GM12878 (cell line): ENCODE measurements around the gene EPGN.

DNA sequence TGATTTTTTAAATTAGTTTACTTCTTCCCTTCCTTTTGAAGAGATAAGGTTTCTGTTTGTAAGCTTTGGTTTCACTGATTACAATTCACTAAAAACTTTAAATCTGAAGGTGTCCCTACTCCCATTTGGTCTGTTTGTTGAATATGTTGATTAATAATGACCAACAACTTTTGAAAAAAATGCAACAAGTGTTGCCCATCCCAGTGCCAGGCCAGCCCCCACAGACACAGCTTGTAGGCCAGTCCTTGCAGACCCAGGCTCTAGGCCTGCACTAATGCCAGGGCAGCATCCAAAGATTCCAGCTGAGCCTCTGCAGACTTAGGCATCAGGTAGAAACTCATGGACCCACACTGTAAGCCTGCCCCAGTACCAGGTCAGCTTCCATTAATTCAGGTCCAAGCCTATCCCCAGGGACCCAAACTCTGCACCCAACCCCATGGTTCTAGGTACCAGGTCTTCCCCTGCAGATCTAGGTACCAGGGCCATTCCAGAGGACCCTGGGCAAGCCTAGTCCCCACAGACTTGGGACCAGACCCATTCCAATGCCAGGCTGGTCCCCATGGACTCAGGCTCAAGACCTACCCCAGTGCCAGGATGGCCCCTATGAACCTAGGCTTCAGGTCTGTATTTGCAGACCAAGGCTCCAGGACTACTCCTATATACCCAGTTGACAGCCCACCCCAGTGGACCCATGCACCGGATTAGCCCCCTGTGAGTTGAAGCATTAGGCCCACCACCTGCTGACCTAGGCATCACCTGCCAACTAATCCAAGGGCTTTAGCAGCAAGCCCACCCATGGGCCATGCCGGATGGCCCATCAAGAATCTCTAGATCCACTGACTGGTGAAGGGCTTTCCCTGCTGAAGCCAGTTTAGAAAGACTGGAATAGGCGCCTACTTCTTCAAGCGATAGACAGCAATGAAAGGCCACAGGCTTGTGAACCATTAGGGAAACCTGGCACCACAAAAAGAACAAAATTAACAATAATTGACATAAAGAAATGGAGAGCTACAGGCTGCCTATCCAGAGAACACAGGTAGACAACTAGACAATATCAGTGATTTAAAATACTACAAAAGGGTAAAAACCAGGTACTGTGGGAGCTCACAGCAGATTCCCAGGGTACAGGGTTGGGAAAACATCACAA is 8.9 kb downstream of the MTHFD2L start:
- RAMPAGE, long total RNA = no peak
- RRBS, 2 experiments = 100% methylated on average over 2 of the region's 4 CpGs; no CpG with 5 or more reads in 1 of the 2 experiments
CAGE:
- cytosol, long polyA minus RNA = no peak
- cytosol, long polyA plus RNA = no peak
- long polyA plus RNA = no peak
- nucleolus, long total RNA = no peak
- nucleus, long polyA plus RNA = no peak
- nucleus, long total RNA = no peak

DNA sequence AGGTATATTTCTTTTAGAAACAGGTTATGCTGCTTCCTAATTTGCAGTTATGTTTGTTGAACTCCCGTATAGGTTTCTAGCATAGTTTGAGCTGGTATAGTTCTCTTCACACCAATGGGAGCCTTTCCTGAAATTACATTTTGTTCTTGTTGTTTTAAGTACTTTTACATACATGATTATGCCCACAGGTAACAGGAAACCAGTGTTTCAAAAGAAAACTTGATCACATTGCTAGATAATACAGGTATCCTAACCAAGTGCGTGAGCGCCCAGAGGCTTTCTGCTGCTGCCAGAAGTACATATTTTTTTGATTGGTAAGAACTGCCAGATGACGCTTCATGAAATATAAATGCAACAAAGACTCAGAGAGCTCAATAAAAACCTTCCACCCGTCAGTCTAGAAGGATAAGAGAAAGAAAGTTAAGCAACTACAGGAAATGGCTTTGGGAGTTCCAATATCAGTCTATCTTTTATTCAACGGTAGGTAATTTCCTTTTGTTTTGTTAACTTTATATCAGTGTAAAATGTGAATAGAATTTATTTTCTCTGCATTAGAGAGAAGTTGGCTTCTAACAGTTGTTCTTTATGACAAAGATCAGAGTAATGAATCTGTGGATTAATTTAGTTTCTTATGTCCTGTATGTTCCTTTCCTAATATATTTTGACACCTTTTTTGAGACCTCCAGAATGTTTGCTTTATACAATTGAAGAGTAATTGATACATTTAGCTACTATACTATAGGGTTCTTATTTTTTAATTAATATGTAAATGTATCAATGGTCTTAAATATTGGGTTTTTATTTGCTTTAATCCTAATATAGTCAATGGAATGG is at the start of gene EPGN:
EPGN (plus strand) TSS at position 374 of the 834 bp plus-strand sequence.
- RAMPAGE, long total RNA = no peak
- RRBS, 2 experiments = no CpG with 5 or more reads among the region's 6 CpGs
CAGE:
- cytosol, long polyA minus RNA = no peak
- cytosol, long polyA plus RNA = no peak
- long polyA plus RNA = no peak
- nucleolus, long total RNA = no peak
- nucleus, long polyA plus RNA = no peak
- nucleus, long total RNA = no peak

DNA sequence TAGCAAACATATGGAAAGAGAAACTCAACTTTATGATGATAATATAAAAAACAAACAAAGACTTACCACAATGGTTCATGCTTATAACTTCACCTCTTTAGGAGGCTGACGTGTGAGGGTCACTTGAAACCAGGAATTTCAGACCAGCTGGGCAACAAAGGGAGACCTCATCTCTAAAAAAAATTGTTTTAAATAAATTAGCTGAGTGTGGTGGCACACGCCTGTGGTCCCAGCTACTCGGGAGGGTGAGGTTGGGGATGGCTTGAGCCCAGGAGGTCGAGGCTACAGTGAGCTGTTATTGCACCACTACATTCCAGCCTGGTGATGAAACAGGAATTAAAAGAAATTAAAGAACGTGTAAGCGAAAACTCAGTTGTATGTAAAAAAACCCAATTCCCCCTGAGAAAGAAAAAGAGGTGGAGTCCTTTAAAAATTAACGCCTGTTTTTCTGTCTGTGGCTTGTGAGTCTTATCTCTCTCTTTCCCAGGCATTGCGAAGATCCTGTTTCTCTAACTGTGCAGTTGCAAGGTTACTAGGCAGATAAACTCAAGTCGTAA is 21.9 kb downstream of the EPGN start:
- RAMPAGE, long total RNA = no peak
- RRBS, 2 experiments = no CpG with 5 or more reads among the region's 9 CpGs
CAGE:
- cytosol, long polyA minus RNA = no peak
- cytosol, long polyA plus RNA = no peak
- long polyA plus RNA = no peak
- nucleolus, long total RNA = no peak
- nucleus, long polyA plus RNA = no peak
- nucleus, long total RNA = no peak

DNA sequence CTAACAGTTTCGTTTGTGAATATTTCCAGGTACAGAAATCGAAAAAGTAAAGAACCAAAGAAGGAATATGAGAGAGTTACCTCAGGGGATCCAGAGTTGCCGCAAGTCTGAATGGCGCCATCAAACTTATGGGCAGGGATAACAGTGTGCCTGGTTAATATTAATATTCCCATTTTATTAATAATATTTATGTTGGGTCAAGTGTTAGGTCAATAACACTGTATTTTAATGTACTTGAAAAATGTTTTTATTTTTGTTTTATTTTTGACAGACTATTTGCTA is 19.7 kb downstream of the EREG start:
- RAMPAGE, long total RNA = no peak
- RRBS, 2 experiments = no CpG with 5 or more reads among the region's 4 CpGs
CAGE:
- cytosol, long polyA minus RNA = no peak
- cytosol, long polyA plus RNA = no peak
- long polyA plus RNA = no peak
- nucleolus, long total RNA = no peak
- nucleus, long polyA plus RNA = no peak
- nucleus, long total RNA = no peak

DNA sequence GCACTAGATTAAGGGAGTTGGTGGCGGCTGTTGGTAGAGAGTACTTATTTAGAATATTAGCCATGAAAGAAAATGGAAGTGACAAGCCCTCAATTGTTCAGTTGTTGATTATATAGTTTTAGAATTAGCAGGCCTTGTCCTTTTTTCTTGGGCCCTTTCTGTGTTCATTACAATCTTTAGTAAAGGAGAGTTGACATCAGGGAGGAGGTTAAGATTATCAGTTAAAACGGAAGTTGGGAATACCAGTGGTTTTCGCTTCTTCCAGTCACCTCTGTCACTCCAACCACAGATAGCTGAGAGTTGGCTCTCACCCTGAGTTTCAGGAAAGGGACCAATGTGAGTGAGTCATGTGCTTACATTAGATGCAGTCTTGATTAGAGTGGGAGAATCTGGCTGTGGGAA is 29.7 kb downstream of the EREG start:
- RAMPAGE, long total RNA = no peak
- RRBS, 2 experiments = no CpG with 5 or more reads among the region's 3 CpGs
CAGE:
- cytosol, long polyA minus RNA = no peak
- cytosol, long polyA plus RNA = no peak
- long polyA plus RNA = no peak
- nucleolus, long total RNA = no peak
- nucleus, long polyA plus RNA = no peak
- nucleus, long total RNA = no peak

DNA sequence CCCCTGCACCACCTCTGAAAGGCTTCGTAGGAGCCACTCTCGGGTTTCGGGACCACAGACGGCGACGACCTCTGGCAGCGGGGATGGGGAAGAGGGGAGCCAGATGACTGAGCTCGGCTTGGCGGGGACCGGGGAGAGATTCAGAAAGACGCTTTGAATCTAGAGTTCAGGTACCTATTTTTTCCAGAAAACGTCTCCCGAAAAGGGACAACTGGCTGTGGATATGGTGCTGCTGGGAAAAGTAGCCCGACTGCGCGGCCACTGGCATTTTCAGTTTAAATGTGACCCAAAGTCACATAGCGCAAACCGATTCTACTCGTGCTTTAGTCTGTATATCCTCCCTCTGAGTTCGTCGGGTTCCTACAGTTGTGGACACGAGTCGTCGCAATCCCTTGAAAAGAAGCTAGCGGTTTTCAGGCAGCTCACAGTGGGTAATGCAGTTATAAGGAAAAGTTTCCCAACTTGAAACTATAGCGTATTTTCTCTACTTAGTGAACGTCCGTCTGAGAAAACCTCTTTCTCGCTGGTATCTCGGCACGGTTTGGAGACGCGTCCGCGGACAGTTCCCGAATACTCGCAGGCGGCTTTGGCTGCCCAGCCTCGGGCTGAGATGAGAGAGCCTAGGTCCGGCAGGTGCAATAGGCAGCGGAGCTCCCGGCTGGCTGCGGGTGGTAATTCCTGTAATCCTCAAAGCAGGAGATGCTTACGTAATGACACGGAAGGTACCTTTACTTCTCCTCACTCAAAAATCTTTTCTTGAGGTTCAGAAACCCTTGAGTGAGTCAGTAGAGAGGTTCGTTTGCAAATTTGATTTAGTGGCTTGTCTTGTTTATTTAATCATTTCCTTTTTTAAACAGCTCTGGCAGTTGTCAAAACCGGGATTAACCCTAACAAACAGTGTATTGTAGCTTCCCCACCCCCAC is 1.4 kb downstream of the PARM1 start:
- RAMPAGE, long total RNA = no peak
- RRBS, 2 experiments = 0% methylated on average over 1 of the region's 47 CpGs
CAGE:
- cytosol, long polyA minus RNA = no peak
- cytosol, long polyA plus RNA = no peak
- long polyA plus RNA = no peak
- nucleolus, long total RNA = no peak
- nucleus, long polyA plus RNA = no peak
- nucleus, long total RNA = no peak

DNA sequence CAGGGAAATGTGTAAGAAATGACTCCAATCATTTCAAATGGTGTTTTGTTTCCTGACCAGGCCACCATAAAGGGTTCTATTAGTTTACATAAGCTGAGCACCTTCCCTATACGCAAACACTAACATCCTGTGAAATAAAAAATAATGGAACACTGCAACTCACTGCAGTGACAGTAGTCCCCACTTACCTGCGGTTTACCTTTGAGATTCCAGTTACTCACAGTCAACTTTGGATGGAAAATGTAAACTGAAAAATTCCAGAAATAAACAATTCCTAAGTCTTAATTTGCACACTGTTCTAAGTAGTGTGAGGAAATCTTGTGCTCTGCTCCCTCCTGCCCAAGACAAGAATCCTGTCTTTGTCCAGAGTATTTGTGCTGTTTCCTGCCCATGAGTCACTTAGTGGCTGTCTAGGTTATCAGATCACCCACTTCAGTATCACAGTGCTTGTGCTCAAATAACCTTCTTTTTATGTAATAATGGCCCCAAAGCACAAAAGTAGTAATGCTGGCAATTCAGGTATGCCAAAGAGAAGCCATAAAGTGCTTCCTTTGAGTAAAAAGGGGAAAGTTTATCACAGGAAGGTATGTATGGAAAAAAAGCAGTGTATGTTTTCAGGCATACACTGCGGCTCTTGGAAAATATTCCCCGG is 265.2 kb downstream of the RCHY1 start:
- RAMPAGE, long total RNA = no peak
- RRBS, 2 experiments = no CpG with 5 or more reads among the region's 4 CpGs
CAGE:
- cytosol, long polyA minus RNA = no peak
- cytosol, long polyA plus RNA = no peak
- long polyA plus RNA = no peak
- nucleolus, long total RNA = no peak
- nucleus, long polyA plus RNA = no peak
- nucleus, long total RNA = no peak

DNA sequence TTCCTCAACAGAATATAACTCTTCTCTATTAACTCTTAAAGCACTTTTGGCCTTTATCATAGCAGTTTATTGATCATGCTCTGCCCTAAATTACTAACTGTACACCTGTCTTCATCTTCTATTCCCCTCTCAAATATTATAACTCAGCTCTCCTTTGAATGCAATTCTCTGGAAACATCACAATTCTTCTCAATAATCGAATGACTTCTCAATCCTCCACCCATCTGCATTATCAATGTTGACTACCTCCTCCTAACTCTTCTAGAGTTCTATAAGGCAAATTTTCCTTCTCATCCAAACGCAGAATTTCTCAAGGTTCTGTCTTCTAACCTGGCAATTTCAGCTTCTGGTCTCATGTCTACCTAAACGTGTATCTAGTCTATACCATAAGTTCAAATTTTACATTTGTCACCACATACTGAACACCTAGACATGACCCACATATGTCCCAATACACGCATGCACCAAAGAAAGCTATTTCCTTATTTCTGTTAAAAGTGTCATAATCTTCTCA is 4.3 kb downstream of the G3BP2 start:
- RAMPAGE, long total RNA = no peak
- RRBS, 2 experiments = no CpG with 5 or more reads among the region's 4 CpGs
CAGE:
- cytosol, long polyA minus RNA = no peak
- cytosol, long polyA plus RNA = no peak
- long polyA plus RNA = no peak
- nucleolus, long total RNA = no peak
- nucleus, long polyA plus RNA = no peak
- nucleus, long total RNA = no peak

GRCh38 chr4:75671507-75672347 is 1.5 kb downstream of the G3BP2 start:
- RAMPAGE, long total RNA = no peak
- RRBS, 2 experiments = no CpG with 5 or more reads among the region's 11 CpGs
CAGE:
- cytosol, long polyA minus RNA = no peak
- cytosol, long polyA plus RNA = no peak
- long polyA plus RNA = no peak
- nucleolus, long total RNA = no peak
- nucleus, long polyA plus RNA = no peak
- nucleus, long total RNA = no peak

DNA sequence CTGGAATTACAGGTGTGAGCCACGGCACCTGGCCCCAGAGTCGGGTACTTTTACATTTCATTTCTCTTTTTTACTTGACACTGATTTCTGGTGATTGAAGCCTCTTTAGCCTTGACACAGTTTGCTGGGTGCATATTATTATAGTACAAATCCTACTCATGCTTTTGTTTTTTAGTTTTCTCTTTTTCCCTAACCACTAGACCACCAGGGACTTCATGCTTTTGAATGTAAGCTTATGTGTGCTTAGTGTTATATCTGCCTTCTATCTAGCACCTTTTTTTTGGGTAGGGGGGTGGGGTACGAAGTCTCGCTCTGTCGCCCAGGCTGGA is 4.6 kb downstream of the USO1 start:
- RAMPAGE, long total RNA = no peak
- RRBS, 2 experiments = no CpG with 5 or more reads among the region's 5 CpGs
CAGE:
- cytosol, long polyA minus RNA = no peak
- cytosol, long polyA plus RNA = no peak
- long polyA plus RNA = no peak
- nucleolus, long total RNA = no peak
- nucleus, long polyA plus RNA = no peak
- nucleus, long total RNA = no peak

DNA sequence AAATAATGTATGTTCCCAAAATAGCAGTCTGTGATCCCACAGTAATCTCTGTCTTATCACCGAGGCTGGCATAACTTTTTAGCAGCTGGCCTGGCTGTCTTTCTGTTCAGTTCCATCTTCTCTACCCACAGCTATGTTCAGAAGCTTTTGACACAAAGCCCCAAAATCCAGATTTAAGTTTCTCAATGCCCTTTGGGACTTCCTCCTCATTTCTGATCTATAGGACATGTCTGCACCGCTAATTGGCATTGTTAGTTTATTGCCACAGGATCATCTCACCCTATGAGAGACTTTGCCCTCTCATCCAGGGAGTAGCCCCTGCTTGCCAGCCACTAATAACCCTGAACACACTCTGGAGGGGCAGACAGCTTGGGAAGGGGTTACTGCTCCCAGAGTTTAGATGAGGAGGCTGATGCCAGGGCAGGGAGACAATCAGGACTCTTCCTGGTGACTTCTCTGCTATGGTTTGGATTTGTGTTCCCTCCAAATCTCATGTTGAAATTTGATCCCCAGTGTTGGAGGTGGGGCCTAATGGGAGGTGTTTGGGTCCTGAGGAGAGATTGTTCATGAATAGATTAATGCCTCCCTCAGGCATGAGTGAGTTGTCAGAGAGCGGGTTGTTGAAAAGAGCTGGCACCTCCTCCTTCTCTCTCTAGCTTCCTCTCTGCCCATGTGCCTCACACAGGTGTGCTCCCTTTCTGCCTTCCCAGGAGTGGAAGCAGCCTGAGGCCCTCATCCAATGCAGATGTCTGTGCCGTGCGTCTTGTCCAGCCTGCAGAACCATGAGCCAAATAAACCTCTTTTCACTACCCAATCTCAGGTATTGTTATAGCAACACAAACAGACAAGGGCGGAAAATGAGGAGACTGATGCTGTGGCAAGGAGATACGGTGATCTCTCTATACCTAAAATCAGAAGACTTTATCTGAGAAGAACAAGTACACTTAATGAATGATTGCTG is 3.5 kb upstream of the SCARB2 start:
- RAMPAGE, long total RNA = no peak
- RRBS, 2 experiments = no CpG with 5 or more reads among the region's 7 CpGs
CAGE:
- cytosol, long polyA minus RNA = no peak
- cytosol, long polyA plus RNA = no peak
- long polyA plus RNA = no peak
- nucleolus, long total RNA = no peak
- nucleus, long polyA plus RNA = no peak
- nucleus, long total RNA = no peak

- RAMPAGE, long total RNA = no peak
- RRBS, 2 experiments = 3 to 47% methylated on average over 1 of the region's 16 CpGs
CAGE:
- cytosol, long polyA minus RNA = no peak
- cytosol, long polyA plus RNA = no peak
- long polyA plus RNA = no peak
- nucleolus, long total RNA = no peak
- nucleus, long polyA plus RNA = no peak
- nucleus, long total RNA = no peak
Observed at GRCh38 chr4:76307366-76308089, 995 bp downstream of the STBD1 start.

GRCh38 chr4:76494895-76495637 is 60.0 kb downstream of the SHROOM3 start:
- RAMPAGE, long total RNA = no peak
- RRBS, 2 experiments = no CpG with 5 or more reads among the region's 6 CpGs
CAGE:
- cytosol, long polyA minus RNA = no peak
- cytosol, long polyA plus RNA = no peak
- long polyA plus RNA = no peak
- nucleolus, long total RNA = no peak
- nucleus, long polyA plus RNA = no peak
- nucleus, long total RNA = no peak

GRCh38 chr4:76536062-76536609 is 101.1 kb downstream of the SHROOM3 start:
- RAMPAGE, long total RNA = no peak
- RRBS, 2 experiments = no CpG with 5 or more reads among the region's 2 CpGs
CAGE:
- cytosol, long polyA minus RNA = no peak
- cytosol, long polyA plus RNA = no peak
- long polyA plus RNA = no peak
- nucleolus, long total RNA = no peak
- nucleus, long polyA plus RNA = no peak
- nucleus, long total RNA = no peak

DNA sequence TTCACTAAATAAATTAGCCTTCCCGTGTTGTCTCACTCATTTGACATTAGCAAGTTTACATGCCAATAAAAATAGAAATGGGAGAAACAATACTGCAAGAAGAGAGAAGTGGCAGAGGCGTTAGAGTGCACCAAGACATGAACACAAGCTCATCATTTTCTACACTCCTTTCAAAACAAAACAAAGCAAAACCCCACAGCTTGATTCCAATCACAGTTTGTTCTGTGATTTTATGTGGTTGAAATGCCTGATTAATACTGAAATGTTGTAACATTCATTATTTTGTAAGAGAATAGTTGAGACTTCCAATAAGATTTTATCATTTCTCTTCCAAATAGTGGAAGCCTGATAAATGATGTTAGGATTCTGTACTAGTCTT is 136.4 kb downstream of the SHROOM3 start:
- RAMPAGE, long total RNA = no peak
- RRBS, 2 experiments = no CpG with 5 or more reads among the region's 2 CpGs
CAGE:
- cytosol, long polyA minus RNA = no peak
- cytosol, long polyA plus RNA = no peak
- long polyA plus RNA = no peak
- nucleolus, long total RNA = no peak
- nucleus, long polyA plus RNA = no peak
- nucleus, long total RNA = no peak

GRCh38 chr4:76581356-76581926 is 146.4 kb downstream of the SHROOM3 start:
- RAMPAGE, long total RNA = no peak
- RRBS, 2 experiments = no CpG with 5 or more reads among the region's 4 CpGs
CAGE:
- cytosol, long polyA minus RNA = no peak
- cytosol, long polyA plus RNA = no peak
- long polyA plus RNA = no peak
- nucleolus, long total RNA = no peak
- nucleus, long polyA plus RNA = no peak
- nucleus, long total RNA = no peak

GRCh38 chr4:76856103-76856740 is 41.7 kb downstream of the SOWAHB start:
- RAMPAGE, long total RNA = no peak
- RRBS, 2 experiments = no CpG with 5 or more reads among the region's 2 CpGs
CAGE:
- cytosol, long polyA minus RNA = no peak
- cytosol, long polyA plus RNA = no peak
- long polyA plus RNA = no peak
- nucleolus, long total RNA = no peak
- nucleus, long polyA plus RNA = no peak
- nucleus, long total RNA = no peak

GRCh38 chr4:76897129-76897586 is 786 bp downstream of the SOWAHB start:
- RAMPAGE, long total RNA = no peak
- RRBS, 2 experiments = 3% methylated on average over 22 to 27 of the region's 55 CpGs
CAGE:
- cytosol, long polyA minus RNA = no peak
- cytosol, long polyA plus RNA = no peak
- long polyA plus RNA = no peak
- nucleolus, long total RNA = no peak
- nucleus, long polyA plus RNA = no peak
- nucleus, long total RNA = no peak

DNA sequence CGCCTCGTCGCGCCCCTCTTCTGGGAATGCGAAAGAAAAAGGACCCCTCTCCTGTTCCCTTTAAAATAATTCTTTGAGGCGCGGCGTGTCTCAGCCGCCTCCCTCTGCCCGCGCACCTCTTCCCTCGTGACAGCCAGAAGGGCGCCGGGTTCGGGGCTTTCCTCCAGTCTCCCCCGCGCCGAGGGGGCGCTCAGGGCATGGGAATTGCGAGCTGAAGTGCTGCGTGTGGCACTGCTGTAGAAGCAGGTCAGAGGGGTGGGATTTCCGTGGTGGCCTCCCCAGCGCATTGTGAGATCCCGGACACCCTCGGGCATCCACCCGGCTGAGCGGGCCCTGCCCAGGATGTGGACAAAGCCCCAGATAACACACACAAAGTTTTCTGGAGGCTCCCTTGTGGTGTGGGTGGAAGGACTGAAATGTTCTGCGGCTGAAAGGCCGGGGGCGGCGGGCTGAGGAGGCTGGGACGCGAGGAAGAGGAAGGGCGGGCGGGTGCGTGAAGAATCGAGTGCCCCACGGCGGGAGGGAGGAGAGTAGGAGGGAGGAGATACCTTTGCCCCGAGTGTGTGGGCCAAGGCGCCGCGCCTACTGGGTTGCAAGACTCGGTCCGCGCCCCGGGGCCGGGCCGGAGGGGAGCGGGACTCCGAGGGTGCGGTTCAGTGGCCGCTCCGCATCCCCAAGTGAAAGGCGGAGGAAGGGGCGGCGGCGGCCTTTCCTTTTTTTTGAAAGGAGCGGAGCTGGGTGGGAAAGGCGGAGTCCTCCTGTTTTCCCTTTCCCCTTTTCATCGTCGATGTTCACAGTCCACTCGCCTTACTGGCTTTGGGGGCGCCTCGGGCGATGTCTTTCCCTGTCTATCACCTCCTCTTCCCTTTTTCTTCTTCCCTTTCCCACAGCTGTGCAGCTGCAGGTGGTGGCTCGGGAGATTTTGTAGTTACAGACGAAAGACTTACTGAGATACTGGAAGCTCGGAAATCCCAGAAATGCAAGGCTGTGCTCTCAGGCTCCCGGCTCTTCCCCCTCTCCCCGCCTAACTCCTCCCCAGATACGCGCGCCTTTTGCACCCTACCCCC is 917 bp downstream of the SEPTIN11 start:
- RAMPAGE, long total RNA = no peak
- RRBS, 2 experiments = 20% methylated on average over 1 of the region's 74 CpGs; no CpG with 5 or more reads in 1 of the 2 experiments
CAGE:
- cytosol, long polyA minus RNA = no peak
- cytosol, long polyA plus RNA = no peak
- long polyA plus RNA = no peak
- nucleolus, long total RNA = no peak
- nucleus, long polyA plus RNA = no peak
- nucleus, long total RNA = no peak

DNA sequence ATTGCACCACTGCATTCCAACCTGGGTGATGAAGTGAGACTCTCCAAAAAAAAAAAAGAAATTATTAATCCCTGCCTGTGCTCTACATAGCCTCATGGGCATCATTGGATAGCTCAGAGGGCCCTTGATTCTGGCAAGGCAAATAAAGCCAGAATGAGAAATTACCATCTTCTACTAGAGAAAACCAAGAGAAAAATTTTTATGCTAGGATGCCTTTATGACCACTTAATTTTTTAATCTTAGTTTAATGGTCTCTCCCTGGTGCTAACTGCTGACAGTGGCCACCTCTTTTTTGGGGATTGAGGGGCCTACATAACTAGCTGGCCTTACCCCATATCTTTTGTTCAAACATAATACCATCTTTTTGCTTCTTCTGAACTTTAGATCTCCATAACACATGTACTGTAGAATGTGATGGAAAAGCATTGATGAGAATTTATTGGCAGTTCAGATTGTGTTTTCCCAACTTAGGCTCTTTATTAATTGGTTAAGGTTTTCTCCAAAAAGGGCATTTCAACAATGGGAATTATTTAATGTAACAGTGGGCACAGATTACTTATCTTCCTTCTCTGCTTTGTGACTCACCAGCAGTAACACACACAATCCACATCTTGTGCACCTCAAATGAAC is 38.4 kb downstream of the CCNI start:
- RAMPAGE, long total RNA = no peak
CAGE:
- cytosol, long polyA minus RNA = start-site peak on the plus strand centred at position 172 of the sequence, 63 bp wide, 17 reads
- cytosol, long polyA plus RNA = no peak
- long polyA plus RNA = no peak
- nucleolus, long total RNA = no peak
- nucleus, long polyA plus RNA = no peak
- nucleus, long total RNA = no peak